Right cardiac atrium (tissue), 1 donor: Measurements from ENCODE around the gene VMO1.

GRCh38 chr17:4257285-4258021 lies 6.3 kb downstream of the ANKFY1 start:
- PRO-cap: no peak

DNA sequence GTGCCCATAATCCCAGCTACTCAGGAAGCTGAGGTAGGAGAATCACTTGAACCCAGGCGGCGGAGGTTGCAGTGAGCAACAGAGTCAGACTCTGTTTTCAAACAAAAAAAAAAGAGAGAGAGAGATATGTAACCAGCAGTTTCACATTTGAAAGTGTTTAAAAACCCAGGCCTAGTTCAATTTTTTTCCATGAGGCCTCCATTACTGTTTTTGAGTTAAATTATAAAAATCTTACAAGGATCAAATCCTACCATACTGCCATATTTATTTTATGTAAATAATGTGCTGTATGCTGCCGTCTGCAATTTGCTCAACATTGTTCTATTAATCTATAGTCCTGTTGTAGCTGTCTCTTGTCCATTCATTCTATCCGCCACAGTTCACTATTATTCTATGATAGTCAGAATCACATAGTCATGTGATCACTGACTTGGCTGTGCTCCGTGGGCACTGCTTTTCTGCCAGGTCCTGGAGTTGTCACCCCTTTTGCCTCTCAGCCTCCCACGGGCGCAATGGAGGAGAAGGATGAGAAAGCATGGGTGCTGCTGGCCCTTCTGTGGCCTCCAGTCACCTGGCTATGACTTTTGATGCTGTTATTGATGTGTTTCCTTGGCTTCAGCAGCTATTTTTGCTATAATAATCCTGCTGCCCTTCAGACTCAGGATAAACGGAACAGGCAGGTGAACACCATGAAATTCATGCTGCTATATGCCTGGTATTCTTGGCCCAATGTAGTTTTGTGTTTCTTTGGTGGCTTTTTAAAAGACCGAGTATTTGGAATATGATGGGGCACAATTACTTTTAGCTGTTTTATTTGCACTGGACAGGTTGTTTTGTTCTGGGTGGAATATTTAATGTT lies 37.3 kb upstream of the ANKFY1 start:
- PRO-cap: no peak

DNA sequence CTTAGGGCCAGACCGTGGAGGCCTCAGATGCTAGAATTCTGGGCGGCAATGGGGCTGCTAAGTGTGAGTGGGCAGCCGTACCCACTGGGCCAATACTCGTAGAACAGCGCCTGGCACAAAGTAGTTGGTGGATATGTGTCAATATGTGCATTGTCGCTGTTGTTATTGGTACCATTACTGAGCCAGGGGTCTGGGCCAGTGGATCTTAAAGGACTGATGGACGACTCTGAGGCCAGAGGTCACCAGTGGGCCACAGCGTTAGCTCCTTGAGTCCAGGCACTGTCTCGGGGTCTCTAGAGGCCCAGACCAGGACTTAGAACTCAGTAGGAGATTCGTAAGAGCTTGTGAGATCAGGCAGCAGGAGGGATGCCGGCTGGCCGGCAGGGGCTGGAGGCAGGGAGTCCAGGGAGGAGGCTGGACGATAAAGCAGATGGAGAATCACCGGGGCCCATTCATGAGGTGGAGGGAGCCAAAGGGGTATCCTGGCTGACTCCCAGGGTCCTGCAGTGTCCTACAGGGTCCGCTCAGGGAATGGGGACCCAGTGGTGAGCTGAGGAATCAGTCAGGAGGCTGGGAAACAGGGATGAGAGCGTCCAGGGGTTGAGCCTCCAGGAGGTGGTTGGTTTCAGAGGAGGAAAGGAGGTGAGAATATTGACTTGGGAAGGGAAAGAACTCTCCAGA lies 10.1 kb downstream of the SPNS2 start:
- PRO-cap: no peak

DNA sequence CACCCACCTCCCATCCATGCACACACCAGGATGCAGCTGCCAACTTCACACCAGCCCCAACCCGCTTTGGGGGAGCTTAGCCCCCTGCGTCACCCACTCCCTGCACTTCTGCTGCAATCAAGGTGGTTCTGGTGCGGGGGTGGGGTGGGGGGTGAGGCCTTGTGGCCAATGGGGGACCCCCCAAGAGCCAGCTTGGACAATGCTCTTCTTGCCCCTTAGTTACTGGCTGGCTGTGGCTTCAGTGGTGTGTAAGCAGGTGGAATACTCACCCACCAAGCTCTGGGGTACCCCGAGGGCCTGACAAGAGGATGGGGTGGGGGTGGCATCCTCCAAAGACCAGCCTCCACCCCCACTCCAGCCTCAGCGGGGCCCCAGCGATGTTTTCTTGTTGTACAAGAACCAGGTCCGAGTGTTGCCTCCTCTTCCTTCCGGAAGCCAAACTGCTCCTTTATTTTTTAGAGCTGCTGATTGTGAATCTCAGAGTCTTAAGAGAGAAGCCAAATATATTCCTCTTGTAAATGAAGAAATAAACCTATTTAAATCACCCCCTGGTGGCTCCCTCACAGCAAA lies 16.6 kb downstream of the MYBBP1A start:
- PRO-cap: no peak

GRCh38 chr17:4565656-4566077 lies 5.3 kb upstream of the GGT6 start:
- PRO-cap: no peak

DNA sequence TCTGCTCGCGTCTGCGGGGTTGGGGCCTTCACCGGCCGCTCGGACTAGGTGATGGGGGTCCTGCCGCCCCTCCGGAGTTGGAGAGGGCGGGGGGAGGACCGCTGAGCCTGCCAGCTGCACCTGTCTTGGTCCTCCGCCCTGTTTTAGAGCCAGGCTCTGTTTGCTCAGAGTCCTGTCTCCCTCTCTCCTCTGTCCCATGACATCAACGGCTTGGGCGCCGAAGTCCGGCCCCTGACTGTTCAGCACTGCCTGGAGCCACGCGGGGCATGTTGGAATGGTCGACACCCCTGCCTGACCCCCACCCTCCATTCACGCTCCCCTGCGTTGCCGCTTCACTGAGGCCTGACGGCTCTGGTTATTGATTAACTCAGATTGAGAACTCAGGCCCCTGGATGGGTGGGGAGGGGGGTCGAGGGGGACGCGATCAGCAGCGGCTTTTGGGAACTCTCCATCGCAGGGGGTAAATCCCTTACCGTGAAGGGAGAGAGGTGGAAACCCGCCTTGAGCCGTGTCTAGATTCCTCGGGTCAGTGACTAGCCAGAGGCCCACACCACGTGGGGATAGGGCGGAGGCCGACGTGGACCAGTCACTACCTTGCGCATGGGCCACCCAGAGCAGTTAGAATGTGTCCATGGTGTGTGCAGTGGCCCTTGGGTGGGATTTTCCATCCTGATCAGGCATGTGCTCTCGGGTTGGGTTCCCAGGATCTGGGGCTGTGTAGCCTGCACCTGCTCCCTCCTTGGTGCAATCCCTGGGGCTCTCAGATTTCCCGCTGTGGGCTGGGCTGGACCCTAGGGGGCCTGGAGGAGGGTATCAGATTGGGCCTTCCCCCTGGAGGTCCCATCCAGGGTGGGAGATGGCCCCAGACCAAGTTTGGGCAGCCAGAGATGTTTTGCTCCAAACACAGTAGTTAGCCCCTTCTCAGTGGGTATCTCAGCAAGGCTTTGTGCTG lies 1.0 kb downstream of the SMTNL2 start:
- PRO-cap: no peak

DNA sequence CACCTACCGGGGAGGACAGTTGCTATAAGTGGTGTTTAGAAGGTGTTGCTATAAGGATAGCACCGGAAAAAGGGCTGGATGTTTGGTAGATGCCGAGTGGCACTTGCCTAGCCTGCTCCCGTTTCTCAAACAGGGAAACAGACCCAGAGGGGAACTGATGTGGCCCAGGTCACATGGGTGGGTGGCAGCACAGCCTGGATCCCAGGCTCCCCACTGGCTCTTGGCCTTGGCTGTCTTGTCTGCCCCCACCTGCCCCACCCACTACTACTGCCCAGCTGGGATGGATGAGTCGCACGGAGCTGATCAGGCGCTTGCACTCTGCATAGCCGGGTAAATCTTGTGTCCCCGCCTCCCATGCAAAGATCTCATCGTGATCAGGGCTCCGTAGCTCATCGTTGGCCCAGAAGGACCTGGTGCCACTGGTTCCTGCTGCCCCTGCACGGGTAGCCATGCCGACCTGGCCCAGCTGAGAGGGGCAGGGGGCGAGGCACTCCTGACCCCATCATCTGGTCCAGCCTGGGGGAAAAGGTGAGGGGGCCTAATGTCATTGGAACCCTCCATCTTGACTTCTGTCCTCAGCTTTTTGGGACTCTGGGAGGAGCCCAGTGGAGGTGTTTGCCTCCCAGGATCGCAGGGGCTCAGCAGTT lies 7.3 kb downstream of the SMTNL2 start:
- PRO-cap: no peak

DNA sequence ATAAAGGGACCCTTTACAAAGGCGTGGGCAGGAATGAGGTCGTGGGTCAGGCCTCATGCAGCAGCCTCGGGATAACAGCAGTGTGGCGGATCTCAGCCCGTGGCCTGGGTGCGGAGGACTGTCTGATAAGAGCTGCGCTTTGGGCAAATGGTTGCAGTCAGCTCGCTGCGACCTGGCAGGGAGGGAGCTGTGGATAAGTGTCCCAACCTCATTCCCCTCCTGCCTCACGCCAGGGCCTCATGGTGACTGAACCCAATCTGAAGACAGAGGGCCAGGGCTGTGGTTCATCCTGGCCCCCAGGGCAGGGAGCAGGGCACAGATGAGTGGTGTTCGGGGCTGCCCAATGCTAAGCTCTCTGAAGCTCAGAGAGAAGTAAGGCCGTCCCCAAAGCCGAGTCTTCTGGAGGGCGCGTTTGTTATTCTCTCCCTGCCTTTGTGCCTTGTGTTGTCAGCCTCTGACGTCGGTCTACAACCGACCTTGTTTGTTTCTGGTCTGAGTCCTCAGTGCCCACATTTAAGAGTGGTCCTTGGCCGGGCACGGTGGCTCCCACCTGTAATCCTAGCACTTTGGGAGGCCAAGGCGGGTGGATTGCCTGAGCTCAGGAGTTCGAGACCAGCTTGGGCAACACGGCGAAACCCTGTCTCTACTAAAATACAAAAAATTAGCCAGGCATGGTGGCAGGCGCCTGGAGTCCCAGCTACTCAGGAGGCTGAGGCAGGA lies 13.8 kb downstream of the SMTNL2 start:
- PRO-cap: no peak

DNA sequence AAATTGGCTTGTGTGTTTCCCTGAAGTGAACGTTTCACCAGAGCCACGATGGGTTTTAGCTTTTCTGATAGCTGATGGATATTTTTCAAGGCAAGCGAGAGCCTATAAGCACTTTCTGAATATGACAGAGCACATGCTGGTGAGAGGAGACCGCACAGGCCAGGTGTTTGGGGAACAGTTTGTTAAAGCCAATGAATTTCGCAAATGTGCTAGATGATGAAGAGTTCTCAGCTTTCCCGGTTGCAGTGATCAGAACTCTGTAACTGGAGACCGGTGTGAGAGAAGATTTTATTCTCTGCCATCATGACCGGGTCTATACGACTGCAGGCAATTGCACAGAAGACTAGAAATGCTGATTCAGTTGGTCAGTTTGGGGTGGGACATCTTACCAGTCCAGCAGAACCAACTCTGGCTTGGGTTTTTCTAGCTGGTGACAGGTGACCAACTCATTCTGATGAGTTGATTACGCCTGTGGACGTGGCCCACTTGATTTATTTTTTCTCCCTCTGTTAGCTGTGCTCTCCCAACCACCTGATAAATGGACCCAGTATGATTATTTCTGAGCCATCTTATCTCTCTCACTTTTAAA lies 25.5 kb downstream of the SMTNL2 start:
- PRO-cap: no peak

DNA sequence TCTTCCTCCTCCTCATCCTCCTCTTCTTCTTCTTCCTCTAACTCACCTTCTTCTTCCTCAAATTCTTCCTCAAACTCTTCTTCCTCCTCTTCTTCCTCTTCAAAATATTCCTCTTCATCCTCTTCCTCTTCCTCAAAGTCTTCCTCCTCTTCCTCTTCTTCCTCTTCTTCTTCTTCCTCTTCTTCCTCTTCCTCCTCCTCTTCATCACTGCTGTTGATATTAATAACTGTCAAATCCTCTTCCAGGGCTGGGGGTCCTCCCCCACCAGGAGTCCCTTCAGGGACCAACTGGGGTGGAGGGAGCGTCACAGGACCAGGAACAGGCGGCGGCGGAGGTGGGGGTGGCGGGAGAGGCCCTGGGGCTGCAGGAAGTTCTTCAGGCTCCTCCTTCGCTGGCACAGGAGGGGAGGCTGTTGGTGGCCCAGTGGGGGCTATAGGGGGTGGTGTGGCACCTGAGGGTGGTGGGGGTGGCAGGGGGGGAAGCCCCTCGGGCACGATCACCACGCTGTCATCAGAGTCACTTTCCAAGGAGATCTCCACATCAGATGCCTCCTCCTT lies 30.7 kb upstream of the ALOX15 start:
- PRO-cap: no peak

DNA sequence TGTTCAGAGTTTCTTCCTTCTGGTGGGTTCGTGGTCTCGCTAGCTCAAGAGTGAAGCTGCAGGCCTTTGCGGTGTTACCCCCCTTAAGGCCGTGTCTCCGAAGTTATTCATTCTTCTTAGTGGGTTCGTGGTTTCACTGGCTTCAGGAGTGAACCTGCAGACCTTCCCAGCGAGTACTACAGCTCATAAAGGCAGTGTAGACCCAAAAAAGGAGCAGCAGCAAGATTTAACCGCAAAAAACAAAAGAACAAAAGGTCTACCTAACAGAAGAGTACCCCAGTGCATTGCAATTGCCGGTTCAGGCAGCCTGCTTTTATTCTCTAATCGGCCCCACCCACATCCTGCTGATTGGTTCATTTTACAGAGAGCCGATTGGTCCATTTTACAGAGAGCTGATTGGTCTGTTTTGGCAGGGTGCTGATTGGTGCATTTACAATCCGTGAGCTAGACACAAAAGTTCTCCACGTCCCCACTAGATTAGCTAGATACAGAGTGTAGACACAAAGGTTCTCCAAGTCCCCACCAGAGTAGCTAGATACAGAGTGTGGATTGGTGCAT lies 2.0 kb upstream of the ARRB2 start:
- PRO-cap: no peak

- PRO-cap: no peak
These were observed 8.0 kb downstream of the ARRB2 start for GRCh38 chr17:4718276-4718902.

- PRO-cap: no peak
These were observed 3.3 kb upstream of the MED11 start for GRCh38 chr17:4727989-4728239.

GRCh38 chr17:4730606-4730922 lies 664 bp upstream of the MED11 start:
- PRO-cap: no peak

DNA sequence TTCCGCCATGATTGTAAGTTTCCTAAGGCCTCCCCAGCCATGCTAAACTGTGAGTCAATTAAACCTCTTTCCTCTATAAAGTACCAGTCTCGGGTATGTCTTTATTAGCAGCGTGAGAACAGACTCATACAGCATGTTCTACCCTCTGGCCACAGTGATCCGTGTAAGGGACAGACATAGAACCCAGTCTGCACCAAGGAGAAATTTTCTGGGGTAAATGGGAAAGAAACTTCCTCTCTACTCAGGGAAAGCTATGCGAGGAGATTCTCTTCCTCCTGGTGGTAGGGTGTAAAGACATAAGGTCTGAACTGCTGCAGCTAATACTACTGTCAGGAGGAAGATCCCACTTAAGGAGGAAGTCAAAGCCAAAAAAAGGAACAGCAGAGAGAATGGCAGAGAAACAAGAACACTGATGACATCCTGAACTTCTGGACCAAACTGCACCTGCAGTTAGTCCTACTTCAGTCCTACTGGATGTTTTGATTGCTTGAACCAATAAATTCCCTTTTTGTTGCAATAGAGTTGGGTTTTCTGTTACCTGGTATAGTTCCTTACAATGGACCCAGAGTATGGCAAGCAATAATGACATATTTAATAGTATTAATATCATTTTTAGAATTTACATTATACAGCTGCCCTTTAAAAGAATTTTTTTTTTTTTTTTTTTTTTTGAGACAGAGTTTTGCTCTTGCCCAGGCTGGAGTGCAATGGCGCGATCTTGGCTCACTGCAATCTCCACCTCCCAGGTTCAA lies 7.0 kb upstream of the TM4SF5 start:
- PRO-cap: no peak

DNA sequence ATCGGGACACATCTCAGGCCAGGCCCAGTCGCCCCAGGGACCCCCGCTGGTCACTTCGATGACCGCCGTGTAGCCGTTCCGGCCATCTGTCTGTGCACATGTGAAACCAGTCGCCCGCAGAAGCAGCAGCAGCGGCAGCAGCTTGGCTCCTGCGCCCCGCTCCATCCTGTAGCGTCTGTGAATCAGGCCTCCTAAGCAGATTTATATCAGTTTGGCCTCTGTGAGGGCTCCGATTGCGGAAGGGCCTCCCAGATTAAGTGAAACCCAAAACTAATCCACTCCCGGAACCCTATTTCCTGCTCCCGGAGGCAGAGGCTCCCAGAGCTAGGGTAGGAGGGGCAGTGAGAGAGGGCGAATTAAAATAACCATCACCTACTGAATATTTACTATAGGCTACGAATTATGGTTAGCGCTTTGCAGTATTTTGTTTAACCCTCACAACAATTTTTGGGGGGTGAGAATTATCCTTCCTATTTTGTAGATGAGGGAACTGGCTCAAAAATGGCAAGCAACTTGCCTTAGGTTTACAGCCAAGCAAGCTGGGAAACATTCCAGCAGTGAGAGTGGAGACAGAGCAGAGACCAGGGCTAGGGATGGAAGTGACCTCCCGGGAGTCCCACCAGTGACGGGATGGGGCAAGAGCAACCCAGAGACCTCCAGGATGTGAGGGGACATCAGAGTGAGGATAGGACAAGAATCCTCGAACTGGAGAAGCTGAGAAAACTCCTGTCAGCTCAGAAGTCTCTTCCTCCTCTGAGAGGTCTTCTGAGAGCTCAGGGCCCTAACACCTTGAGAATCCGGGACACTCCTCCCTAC lies at the start of gene VMO1:
Gene VMO1, minus strand, starts transcription at position 177 of the 816 bp plus-strand sequence.
- PRO-cap: unidirectional peak, minus-strand start at position 177 of the sequence

- PRO-cap: no peak
These were observed 24.9 kb downstream of the MINK1 start for GRCh38 chr17:4858068-4858449.

- PRO-cap: no peak
These were observed 3.4 kb downstream of the PFN1 start for GRCh38 chr17:4944646-4945622.

- PRO-cap: no peak
These were observed 1.9 kb upstream of the CAMTA2 start for GRCh38 chr17:4989377-4989840.

GRCh38 chr17:4999482-4999968 lies 1.8 kb downstream of the KIF1C start:
- PRO-cap: no peak